Thoracic aorta endothelial cell (primary cell): ENCODE data around the genes IFT25, CDCP2 and MROH7.

DNA sequence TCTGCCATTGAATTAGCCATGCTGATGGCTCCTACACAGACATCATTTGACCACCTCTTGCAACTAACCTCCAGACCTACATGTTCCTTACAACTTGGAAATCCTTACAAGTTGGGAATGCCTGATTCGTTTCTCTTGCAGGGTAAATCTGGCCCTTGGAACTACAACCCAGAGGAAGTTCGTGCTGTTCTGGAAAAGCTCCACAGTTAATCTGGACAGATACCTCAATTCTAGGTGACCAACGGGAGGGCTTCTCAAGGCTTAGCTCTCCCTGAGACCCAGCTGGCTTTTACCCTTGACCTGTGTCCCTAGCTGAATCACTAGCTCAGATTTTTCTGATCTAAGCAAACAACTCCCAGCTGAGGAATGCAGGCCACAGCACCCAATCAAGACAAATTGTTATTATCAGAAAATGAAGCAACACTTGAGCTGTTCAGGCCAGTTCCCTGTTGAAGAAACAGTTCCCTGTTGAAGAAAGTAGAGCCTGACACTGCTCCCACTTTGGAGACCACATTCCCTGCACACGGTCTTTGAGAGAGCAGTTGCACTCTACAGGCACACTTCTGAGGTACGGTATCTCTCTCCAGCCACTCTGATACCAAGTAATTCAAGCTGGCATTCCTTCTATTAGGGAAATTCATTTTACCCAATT is 15.9 kb downstream of the DIO1 start:
- CAGE, long polyA plus RNA = no peak

DNA sequence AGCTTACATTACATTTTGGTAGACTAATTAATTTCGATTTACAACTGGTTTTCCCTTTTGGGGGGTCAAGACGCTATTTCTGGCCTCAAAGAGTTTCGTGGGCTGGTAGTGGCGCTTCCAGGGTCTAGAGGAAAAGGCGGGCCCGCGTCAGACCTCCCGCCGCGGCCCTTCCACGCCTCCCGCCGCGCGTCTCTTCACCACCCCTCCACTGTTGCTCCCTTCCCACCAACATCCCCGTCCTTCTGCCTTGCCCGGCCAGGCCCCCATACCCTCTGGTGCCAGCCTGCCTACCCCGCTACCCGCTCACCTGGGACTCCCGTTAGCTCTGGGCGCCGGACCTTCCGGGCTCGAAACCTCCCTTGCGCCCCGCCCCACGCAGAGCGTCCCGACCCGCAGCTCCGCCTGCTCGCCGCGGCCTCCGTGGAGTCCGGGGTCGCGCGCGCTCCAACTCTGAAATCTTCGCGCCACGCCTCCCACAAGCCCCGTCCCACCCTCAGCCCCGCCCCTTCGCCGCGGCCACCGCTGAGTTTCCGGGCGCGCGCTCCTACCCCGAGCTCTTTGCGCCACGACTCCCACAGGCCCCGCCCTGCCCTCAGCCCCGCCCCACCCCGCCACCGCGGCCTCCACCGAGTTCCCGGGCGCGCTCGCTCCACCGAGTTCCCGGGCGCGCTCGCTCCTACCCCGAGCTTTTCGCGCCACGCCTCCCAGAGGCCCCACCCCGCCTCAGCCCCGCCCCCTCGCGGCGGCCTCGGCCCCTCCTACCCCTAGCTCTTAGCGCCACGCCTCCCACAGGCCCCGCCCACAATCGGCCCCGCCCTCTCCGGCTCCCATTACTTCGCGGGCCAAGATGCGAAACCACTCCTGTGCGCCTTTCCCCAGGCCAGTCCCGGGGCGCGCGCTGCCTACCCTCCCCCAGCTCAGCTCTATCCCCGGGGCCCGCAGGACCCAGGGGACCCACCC is at the start of gene IFT25:
Gene IFT25 (minus strand): TSS at position 452 of the 960 bp plus-strand sequence.
- CAGE, long polyA plus RNA = no peak

- CAGE, long polyA plus RNA = no peak
These were observed 27.1 kb downstream of the CDCP2 start for GRCh38 chr1:54125659-54126214.

- CAGE, long polyA plus RNA = no peak
These were observed at the start of gene CDCP2 for GRCh38 chr1:54152771-54153415. TSS of gene CDCP2 (minus strand) at chr1:54153000.

- CAGE, long polyA plus RNA = no peak
These were observed 37.7 kb downstream of the MRPL37 start for GRCh38 chr1:54237616-54238165.

GRCh38 chr1:54272827-54273771 is 73.1 kb downstream of the MRPL37 start:
- CAGE, long polyA plus RNA = no peak

DNA sequence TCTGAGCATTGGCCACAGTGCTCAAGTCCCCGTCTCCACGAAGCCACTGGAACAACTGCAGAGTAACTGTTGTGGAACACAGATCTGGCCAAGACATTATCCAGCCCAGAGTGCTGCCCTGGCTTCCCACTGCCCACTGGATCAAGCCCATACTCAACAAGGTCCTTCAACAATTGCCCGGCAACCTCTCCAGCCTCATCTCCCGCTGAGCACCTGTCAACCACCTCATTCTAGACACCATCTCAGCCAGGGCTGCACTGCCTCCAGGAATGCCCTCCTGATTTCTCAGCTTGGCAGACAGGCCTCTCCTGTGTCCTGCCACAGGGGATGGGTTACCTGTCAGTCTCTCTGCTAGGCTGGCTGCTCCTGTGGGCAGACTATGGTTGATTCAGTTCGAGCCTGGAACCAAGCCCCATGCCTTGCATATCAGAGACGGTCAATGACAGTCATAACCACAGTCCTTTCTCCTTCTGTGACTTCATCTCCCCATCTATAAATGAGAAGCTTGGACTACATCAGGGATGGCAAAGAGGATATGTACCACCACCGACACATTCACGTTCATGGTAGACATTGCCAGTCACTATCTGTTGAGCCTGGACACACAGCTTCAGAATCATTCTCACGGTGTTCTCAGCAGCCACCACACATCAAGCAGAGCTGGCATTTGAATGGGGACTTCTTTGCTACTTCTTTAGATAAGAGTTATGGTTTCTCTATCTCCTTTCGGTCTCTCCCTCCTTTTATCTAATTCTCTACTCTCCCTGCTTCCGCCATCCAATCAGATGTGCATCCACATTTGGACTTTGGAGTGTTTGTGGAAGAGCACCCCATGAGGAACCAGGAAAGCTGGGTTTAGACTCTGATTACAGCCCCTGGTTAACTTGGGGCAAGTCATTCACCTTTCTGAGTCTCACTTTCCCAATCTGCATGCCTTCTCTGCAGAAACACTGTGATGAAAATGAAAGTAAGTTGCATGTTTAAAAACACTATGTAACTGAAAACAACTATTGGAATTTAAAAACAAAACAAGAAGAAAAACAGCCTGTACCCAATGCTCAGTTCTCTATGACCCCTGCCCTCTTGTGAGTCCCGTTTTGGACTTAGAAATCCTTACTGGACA is 77.0 kb downstream of the MRPL37 start:
- CAGE, long polyA plus RNA = no peak

DNA sequence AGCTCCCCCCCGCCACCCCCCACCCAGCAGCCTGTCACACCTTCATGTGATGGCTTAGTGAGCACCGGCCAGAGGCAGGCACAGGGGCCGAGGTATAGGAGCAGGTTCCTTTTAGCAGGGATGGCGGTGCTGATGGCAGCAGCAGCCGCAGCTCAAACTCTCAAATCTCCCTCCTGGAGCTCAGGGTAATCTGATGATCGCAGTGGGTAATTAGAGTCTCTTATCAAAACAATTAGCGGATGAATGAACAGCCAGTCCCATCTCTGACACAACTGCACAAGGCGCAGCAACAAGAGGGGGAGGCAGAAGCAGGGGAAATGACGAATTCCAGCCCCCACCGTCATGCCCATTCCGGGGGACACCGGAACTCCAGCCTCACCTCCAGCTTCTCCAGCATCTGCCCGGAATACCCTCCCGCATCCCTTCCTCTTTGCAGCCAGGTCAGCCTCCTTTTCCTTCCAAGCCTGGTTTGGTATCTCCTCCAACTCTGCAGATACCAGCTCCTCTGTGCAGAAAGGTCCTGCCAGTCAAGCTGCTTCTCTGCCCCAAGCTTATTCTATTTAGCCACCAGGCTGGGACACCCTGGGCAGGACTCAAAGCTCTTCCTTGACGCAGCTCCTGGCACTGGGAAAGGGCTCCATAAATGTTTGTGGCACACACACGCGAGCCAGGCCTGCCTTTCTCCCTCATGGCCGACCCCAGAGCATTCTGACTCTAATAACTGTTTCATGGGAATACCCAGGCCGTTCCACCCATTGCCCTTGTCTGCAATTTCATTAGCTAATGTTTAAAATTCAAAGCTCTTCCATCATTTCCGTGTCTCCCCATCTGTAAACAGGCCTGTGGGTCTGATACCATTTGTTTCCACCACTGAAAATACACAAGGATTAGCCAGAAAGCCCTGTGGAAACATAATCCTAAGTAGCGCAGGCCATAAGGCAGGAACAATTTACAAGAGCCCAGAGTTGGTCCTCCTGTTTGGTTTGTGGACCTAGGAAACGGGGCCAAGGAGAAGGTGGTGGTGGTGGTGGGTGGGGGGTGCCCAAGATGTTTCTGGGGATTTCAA is 126.3 kb downstream of the MRPL37 start:
- CAGE, long polyA plus RNA = no peak

DNA sequence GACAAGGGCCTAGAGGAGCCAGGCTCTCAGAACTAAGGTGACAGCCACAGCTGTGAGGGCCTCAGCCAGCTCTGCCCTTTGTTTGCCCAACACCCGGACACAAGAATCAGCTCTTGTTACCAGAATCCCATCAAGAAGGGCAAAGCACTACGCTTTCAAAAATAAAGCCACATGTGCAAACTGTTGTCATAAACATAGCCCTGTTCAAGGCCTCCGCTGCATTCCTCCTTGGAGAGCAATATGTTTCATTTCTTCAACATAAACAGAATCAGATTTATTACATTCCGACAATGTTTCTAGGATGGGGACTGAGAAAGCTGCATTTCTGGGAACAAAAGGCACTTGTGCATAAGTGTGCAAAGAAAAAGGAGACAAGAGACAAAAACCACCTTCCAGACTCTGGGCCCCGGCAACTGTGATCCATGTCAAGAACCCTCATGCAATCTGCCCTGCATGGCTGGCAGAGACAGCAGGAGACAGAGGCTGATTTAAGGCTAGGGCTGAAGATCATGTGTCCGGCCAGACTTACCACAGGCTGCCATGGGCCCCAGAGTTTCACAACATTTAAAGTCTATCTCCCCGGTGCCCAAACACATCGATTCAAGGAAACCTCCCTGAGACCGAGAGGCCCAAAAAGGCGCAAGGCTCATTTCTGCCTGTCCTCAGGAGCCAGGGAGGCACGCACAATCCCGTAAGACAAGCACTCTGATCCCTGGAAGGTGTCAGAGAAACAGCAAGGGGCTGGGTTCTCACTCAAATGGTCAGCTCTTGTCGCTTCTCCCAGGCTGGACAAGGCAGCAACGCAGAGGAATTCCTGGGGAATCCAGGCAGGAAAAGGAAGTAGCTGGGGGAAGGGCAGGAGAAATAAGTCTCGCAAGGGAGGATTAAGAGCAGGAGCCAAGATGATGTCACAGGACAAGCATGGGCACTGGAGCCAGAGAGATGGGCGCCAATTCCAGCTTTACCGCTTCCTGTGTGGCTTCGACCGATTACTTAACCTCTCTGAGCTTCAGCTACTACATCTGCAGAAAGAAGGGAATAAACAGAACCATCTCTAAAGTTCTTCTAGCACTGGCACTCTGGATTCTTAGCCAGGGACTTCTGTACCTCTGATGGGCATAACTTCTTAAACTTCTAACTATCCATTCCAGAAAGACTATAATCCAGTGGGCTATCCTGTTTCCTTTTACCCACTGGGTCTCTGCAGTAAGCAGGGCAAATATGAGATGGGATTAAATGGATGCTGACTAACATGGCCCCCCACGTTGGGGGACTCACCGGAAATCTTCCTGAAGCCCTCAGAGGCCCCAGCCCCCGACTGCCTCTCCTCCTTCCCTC is 135.5 kb downstream of the MRPL37 start:
- CAGE, long polyA plus RNA = no peak

DNA sequence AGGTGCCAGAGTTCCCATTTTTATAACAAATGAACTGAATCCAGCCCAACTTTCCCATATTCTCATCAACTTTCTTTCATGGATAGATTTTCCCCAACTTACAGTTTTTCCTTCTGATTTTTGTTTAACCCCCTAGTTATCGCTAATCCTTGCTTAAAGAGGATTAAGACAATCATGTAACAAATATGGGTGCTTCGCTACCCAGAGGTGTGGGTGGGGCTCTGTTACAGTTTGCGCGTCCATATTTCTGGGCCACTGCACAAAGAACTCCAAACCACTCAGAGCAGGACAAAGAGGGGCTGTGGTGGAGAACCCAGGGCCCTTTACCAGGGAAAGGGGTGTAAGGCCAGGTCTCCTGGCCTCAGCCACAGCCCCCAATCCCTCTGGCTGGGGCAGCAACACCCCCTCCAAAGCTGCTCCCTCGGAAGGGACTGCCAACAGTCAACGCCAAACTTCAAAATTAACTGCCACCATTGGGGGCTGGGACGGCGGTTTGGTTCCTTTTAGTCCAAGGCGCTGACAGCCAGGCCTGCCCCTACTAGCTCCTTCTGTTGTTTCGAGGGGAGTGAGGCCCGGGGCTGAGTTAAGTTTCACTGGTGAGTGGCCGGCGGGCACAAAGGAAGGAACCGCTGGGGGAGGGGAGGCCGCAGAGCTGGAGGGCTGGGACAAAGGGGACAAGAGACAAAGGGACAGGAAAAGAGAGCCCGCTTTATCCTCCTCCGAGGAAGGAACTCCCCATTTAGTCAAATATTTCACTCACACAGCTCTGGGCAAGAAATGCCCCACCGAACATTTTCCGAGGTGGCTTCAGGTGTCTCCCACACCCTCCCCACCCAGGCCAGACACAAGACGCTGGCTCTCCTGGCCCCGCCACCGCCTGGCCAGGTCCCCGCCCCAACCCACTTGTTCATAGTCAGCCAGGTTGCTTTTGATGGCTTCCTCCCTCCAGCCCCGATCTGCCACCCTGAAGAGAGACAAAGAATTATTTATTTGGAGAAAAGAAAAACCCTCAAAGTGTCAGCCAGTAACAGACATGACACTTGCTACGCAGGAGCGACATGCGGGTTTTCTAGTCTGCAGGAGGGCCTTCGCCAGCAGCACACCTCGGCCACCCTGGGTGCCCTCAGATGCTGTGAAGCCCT is 169.5 kb upstream of the ACOT11 start:
- CAGE, long polyA plus RNA = no peak

- CAGE, long polyA plus RNA = no peak
These were observed 143.7 kb upstream of the ACOT11 start for GRCh38 chr1:54404320-54404804.

- CAGE, long polyA plus RNA = no peak
These were observed 84.4 kb upstream of the ACOT11 start for GRCh38 chr1:54463551-54464025.

- CAGE, long polyA plus RNA = no peak
These were observed 61.3 kb upstream of the ACOT11 start for GRCh38 chr1:54486606-54487266.

GRCh38 chr1:54487361-54488785 is 60.2 kb upstream of the ACOT11 start:
- CAGE, long polyA plus RNA = no peak

DNA sequence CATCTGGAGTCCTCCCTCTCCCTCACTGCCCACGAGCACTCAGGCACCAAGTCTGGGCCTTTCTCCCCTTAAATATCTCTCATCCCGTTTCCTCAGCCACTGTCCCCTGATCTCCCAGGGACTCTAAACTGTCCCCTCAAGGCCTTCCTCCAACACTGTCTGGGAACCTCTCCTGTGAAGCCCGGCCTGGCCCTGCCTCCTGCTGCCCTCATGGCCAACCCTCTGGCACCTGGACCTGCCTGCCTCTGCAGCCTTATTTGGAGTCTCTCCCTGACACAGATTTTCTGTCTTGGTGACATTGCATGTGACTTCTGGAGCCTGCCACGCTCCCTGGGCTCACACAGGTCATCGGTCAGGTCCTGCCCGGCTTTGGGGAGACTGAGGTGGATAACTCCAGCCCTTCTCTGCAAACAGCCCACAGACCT is 57.2 kb upstream of the ACOT11 start:
- CAGE, long polyA plus RNA = no peak

DNA sequence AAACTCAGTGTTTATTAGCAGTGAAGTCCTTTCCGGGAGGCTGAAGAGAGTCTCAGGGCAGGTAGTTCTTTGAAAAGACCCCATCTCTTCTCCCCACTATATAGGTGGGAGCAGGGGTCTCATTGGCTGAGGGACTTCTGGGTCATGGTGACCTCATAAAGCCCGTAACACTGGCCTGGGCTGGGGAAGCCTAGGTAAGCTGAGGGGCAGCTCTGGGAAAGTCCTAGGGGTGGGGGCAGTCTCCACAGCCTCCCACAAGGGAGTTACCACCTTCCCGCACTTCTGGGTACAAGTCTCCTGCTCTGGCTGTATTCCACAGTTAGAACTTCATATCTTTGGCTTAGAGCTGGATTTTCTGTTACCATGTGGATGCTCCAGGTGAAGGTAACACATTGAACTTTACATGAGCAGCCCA is at the start of gene MROH7:
Gene MROH7 (plus strand): TSS at position 202 of the 415 bp plus-strand sequence.
- CAGE, long polyA plus RNA = no peak

- CAGE, long polyA plus RNA = no peak
These were observed 379 bp downstream of the PARS2 start for GRCh38 chr1:54763900-54764387.

GRCh38 chr1:54780898-54781749 is 16.8 kb upstream of the PARS2 start:
- CAGE, long polyA plus RNA = no peak

- CAGE, long polyA plus RNA = no peak
These were observed 10.4 kb downstream of the TTC22 start for GRCh38 chr1:54790643-54791124.

GRCh38 chr1:54800063-54800520 is 1.0 kb downstream of the TTC22 start:
- CAGE, long polyA plus RNA = no peak